LHCN-M2 (cell line): ENCODE results near the gene NFKB2.

- RAMPAGE, long total RNA, result no peak
These were observed 80.6 kb downstream of the PAX2 start for GRCh38 chr10:100825924-100826419.

DNA sequence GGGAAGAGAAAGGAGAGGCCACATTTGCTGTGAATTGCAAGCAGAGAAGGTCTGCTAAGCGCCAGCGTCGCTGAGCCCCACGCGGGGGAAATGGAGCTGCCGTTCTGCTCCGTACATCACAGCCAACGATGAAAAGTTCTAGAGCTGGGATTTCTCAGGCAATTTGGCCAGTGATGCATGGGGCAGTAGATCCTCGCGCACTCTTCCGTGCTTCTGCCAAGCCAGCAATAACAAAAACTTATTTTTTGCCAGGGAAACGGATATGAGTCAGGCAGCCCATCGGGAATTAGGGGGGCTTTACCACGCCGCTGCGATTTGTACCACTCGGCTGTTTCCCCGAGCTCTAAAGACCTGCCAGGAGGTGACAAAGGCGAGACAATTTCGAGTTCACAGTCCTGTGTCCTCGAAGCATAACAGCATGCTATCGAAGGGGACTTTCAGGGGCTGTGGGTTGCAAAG is 30.0 kb upstream of the SLF2 start:
- RAMPAGE, long total RNA, result no peak

- RAMPAGE, long total RNA, result no peak
These were observed 2.0 kb downstream of the SEMA4G start for GRCh38 chr10:100971116-100971892.

GRCh38 chr10:100984154-100984691 is 3.1 kb downstream of the MRPL43 start:
- RAMPAGE, long total RNA, result no peak

DNA sequence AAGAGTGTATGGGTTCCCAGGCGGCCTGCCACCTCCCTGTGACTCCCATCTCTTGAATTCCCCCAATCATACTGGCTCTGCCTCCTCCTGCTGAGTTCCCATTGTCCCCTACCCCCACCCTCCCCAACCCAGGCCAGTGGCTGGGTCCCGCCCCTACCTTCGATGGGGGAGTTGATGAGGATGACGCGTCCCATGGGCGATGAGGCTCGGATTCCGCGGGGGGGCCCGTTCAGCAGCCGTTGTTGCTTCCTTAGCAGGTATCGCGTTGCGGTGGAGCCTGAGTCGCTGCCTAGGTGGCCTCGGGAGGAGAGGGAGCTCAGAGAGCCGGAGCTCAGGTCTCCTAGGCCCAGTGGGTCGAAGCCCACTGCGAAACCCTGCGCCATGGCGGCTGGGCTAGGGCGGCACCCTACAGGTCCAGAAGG is 1.1 kb downstream of the PDZD7 start:
- RAMPAGE, long total RNA, result no peak

DNA sequence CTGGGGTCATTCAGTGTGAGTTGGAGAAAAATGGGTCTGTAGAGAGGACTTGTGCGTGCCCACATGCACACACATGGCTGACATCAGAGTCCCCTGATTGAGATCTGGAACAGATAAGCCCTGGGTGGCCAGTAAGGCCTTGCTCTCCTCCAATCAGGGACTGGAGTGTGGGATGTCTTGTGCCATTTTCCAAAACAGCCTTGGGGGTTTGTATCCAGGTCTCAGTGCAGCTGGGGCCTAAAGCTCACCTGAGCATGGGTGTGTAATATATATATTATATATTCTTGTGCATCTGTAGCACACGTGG is 1.9 kb downstream of the SFXN3 start:
- RAMPAGE, long total RNA, result no peak

GRCh38 chr10:101042513-101043354 is 11.7 kb downstream of the SFXN3 start:
- RAMPAGE, long total RNA, result no peak

- RAMPAGE, long total RNA, result no peak
These were observed 33.6 kb downstream of the KAZALD1 start for GRCh38 chr10:101095271-101095914.

GRCh38 chr10:101146933-101147278 is 15.8 kb downstream of the TLX1 start:
- RAMPAGE, long total RNA, result no peak

DNA sequence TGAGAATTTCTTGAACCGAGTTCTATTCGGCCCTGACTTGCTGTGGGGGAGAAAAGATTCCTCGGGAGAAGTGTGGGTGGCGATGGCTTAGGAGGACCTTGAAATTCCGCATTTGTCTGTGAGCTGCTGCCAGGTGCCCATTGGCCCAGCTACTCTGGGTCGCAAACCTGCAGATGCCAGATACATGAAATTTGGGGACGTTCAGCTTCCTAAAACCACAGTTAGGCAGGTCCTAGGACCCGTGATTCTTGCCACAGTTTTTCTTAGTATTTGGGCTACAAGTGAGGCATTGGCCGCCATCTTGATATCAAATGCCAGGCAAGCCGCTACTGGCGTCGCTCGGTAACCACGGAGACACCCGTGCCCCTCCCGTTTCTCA is 533 bp upstream of the BTRC start:
- RAMPAGE, long total RNA, result no peak

- RAMPAGE, long total RNA, result no peak
These were observed 43.2 kb downstream of the BTRC start for GRCh38 chr10:101397196-101397533.

DNA sequence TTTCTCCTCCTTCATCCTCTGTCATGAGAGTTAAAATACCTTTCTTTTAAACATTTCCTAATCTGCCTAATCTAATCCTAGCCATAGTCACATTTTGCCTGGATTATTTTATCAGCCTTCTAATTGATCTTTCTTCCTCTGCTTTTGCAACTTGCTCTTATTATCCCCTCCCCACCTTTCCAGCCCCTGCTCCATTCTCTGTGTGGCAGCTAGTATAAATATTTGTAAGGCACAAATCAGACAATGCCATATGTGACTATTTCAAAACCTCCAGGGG is 77.3 kb downstream of the POLL start:
- RAMPAGE, long total RNA, result no peak

DNA sequence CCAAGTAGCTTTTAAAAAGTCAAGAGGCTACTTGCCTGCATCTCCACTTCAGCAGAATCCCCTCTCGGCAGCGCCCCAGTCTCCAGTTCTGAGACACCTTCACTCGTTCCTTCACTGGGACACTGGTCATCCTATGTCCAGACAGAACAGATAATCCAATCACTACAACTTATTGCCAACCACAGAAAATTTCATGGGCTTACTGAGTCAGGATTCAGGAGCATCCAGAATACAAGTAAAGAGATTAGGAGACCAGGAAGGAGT is 18.7 kb downstream of the FBXW4 start:
- RAMPAGE, long total RNA, result no peak

GRCh38 chr10:101858846-101859242 is 15.2 kb upstream of the KCNIP2 start:
- RAMPAGE, long total RNA, result no peak

DNA sequence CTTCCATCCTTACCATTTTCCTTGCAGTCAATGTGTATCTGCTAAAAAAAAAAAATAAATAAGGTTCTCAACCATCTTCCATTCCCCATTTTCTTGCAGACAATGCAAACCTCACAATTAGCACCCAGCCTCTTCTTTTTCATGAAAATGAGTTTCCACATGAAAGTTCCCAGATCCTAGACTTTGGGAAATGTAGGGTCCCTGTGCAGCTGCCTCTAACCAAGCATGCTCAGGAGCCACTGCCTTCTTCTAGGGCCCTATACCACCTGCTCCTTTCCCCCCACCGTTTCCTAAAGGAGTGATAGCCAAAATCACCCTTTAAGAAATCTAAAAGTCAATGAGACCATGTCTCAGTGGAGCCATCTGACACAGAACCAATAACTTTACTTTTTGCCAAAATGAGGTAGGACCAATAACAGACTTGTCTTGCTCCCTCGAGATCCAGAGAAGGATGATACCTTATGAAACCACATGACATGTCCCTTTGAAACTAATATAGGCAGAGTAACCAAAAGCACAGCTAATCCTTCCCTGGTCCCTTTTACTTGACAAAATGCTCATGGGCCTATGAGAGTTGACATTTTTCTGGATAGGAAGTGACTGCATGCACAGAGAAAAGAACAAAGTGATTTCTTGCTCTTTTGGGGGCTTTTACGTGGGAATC is 87.8 kb downstream of the ARMH3 start:
- RAMPAGE, long total RNA, result no peak

DNA sequence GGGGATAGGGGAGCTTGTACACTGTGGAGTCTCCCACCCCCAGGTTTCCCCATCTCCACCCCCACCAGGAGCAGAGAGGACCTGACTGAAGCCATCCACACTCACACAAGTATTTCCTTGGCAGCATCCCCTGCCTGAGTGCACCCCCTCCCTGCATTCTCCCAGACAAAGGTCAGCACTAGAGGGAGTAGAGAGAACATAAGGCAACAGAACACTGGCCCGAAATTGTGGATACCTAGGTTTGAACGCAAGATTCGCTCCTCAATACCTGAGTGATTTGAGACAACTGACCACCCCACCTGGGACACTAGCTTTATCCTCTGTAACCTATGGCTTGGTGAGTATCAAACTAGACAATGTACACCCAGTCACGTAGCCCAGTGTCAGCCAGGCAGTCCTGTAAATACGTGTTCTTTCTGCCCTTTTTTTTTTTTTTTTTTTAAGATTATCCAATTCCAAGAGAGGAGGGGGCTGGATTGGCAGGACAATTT is 1.9 kb upstream of the LDB1 start:
- RAMPAGE, long total RNA, result no peak

- RAMPAGE, long total RNA, result no peak
These were observed 33.9 kb downstream of the NOLC1 start for GRCh38 chr10:102185913-102186671.

- RAMPAGE, long total RNA, result no peak
These were observed 34.4 kb downstream of the GBF1 start for GRCh38 chr10:102279646-102280294.

DNA sequence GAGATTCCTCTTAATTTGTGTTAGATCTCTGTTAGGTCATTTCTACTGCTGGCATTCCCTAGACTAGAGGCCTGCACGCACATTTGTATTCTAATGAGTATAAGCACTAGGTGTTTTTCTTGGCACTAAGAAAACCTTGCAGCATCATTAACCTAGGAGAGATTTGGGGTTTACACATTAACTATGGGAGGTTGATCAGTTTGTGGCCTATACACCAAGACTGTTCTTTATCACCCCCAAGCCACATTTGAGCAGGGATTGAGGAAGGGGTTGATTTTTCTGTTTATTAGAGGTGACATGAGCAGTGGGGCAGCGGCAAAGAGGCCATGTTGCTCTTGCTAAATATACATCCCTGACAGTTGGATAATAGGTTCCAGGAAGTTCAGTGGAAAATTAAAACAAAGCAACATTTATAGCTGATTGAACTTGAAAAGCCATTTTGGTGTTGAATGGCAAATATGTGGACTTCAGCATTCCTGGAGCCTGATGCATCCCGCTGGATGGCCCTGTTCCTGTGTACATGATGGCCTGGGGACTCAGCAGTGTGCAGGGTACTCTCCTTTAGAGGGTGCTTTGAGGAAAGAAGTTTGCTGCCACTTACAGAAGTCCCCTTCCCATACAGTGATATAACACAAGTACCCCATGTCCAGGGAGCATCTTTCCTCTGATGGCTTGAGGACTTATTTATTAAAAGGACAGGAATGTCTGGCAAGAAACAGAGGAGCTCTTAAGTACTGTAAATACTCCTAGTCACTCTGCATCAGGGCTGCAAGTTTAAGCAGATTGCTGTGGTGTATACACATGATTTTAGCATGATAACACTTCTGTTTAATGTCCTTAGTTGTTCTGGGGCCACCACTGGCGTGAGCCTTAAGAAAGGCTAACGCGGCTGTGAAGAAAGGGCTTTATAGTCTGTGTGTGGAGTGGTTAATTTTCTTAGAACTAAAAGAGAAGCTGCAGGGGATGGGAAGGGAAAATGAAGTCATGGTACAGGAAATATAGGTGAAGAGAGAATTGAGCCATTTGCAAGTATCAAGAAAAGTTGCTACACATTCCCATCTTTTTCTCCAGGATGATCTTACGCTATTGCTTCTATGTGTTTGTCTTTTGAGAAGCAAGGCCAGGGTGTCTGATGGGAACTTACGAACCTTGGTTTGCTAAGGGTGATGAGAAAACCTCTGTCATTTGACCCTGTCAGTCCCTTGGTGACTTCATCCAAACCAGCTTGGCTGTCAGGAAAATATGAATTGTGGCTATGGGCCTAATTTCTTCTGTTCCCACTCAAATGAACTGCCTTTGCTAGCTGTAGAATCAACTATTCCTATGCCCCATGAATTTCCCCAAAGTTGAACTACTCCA is 65.6 kb downstream of the GBF1 start:
- RAMPAGE, long total RNA, result no peak

DNA sequence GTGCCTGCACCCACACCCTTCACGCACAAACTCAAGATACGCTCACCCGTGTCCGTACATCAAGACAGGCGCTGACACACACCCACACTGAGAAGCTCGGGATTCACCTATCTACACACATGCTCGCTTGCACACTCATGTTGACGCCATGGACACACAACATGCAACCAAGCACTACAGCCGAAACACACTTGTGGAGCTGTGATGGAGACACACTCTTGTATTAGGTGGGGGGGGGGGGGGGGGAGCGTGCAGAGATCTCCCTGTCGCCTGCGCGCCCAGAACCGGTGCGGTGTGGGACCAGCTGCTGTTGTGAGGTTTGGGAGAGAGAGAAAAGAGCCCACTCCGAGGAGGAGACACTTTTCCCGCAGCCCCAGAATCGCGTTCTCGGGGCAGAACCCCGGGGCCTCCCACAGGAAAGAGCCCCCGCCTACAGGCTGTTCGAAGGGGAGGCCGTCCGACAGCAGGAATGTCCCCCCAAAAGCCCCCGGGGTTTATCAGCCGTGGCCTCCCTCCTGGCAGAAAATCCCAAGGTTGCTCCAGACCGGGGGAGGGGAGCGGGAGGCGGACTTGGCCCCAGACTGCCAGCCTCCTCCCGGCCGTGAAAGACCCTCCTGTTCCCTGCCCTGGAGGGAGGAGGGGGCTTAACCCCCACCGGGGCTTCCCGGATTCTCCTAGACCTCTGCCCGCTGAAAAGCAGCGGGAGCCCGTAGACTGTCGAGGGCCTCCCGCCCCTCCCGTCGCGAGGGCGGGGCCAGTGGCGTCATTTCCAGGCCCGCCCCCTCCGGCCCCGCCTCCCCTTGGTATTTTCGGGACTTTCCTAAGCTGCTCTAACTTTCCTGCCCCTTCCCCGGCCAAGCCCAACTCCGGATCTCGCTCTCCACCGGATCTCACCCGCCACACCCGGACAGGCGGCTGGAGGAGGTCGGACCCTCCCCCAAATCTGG is at the start of gene NFKB2:
Gene NFKB2, plus strand, starts transcription at position 833 of the 947 bp plus-strand sequence.
- RAMPAGE, long total RNA, result start-site peak on the plus strand centred at position 820 of the sequence, 50 bp wide, 9 reads